ENCODE measurements around the genes NUP62CL, MID2, KCNE5 and LUZP4.

GRCh38 chrX:106904228-106904450 lies 998 bp upstream of the RIPPLY1 start:
- PRO-cap: no peak
- RAMPAGE, long total RNA: no peak

- PRO-cap: no peak
- RAMPAGE, long total RNA: no peak
Measured at GRCh38 chrX:106933460-106933978, 13.3 kb downstream of the CLDN2 start.

DNA sequence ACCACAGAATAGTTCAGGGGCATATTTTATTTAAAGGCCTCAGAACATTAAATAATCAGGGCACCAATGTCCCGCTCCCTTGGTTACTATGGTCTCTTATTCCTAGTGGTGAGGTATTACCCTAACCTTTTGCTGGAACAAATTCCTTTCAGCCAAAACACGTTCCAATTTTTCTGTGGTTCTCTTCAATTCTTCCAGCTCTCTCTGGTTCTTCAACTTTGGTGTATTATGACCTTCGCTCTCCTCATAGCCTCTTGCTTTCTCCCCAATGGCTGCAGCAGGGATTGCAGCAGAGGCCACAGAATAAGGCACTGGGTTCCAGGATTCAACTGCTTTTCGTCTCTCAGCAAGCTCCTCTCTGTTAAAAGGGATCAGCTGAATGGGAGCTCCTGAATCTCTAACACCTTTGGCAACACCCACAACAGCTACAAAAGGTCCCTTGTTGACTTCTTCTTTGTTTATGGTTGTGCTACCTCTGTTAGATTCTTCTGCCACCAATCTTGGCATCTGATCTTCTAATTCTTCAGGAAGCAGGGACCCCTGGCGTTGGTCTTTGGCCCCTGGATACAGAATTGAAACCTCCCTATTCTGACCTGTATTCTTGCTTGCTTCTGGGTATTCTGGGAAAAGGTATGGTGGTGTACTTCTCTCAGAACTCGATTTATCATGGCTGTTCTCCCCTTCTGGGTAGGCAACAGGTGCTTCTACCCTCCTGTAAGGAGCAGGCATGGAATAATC lies 22.4 kb downstream of the CLDN2 start:
- PRO-cap: no peak
- RAMPAGE, long total RNA: no peak

- PRO-cap: unidirectional peak, minus-strand start at chrX:107206433
- RAMPAGE, long total RNA: start-site peak on the minus strand at chrX:107206409-107206447, 45 and 65 reads in 2 replicates
Measured at GRCh38 chrX:107206195-107206821, at the start of gene NUP62CL. TSS of gene NUP62CL (minus strand) at chrX:107206433.

- PRO-cap: no peak
- RAMPAGE, long total RNA: no peak
Measured at GRCh38 chrX:107713359-107713862, 62.2 kb downstream of the TSC22D3 start.

DNA sequence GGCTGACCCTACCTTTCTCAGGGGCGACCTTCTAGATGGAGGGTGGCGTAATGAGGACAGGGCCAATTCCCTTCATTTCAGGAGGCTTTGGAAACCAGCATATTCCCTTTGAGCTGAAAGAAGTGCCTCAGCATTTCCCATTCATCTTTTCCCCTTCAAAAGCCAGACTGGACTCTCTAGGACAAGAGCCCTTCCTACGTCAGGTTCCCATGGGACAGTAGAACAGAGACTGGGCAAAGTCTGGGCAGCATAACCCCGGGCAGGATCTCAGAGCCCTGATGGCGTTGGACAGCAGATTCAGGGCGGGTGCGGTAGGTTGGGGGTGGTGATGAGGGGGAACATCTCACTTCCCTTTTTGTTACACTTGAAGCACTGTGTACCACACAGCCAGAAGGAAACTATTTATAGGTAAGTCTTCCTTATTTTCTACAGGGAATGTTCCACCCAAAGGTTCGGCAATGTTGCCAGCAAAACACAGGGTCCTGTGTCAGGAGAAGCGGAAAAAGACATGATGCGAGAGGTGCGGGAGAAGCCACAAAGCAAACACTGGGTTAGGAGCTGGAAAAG lies 54.3 kb downstream of the TSC22D3 start:
- PRO-cap: no peak
- RAMPAGE, long total RNA: no peak

GRCh38 chrX:107747497-107748430 lies 27.8 kb downstream of the TSC22D3 start:
- PRO-cap: no peak
- RAMPAGE, long total RNA: no peak

DNA sequence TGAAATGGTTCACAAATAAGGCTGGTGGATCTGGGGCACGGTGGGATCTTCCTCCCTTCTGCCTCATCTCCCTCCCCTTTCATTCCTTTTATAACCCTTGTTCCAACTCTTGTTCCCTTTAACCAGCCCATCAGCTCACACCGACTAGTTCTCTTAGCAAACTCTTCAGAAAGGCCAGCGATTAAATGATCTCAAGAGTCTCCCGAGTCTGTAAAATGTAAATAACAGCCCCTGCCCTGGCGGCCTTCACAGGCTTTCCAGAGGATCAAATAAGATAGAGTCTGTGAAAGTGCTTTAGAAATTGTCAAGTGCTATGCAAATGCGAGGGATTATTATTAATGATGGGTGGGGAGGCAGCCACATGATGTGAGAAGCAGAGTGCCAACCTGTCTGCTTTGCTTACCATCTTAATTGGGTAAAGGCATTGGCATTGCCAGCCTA lies 27.1 kb downstream of the TSC22D3 start:
- PRO-cap: no peak
- RAMPAGE, long total RNA: no peak

DNA sequence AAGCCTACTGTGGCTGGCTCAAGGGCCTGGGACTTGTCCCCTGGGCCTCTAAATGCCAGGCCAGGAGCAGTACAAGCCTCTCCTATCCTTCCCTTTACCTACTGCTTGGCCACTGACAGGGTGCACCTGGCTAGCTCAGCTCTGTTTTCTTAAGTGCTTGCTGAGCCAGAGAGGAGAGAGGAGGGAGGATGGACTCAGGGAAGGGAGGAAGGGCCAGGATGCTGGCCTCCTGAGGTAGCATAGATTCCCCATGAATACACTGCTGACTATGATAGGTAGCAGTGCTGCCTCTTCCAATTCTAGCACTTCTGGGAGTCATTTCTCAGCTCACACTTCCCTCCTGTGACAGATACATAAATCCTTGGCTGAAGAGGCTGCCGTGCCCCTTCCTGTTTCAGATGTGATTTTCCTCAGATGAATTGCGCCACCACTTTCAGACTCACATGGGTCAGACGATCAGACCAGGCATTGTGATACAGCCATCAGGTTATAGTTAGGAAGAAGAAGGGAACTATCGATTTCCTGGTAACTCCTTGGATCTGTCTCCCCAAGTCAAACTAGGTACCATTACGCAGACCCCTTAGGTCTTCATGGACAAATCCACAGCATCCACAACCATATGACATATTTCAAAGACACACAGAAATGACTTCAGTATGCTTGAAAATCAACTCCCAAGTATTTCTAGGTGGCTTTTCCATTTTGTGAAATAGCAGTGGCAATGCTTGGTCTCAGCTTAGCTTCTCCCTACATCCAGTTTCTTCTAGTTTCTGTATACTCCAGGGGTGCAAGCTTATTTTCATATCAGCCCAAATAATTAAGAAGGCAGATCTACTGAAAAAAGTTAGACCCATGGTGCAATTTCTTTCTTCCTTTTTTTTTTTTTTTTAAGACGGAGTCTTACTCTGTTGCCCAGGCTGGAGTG lies 22.3 kb downstream of the TSC22D3 start:
- PRO-cap: no peak
- RAMPAGE, long total RNA: no peak

DNA sequence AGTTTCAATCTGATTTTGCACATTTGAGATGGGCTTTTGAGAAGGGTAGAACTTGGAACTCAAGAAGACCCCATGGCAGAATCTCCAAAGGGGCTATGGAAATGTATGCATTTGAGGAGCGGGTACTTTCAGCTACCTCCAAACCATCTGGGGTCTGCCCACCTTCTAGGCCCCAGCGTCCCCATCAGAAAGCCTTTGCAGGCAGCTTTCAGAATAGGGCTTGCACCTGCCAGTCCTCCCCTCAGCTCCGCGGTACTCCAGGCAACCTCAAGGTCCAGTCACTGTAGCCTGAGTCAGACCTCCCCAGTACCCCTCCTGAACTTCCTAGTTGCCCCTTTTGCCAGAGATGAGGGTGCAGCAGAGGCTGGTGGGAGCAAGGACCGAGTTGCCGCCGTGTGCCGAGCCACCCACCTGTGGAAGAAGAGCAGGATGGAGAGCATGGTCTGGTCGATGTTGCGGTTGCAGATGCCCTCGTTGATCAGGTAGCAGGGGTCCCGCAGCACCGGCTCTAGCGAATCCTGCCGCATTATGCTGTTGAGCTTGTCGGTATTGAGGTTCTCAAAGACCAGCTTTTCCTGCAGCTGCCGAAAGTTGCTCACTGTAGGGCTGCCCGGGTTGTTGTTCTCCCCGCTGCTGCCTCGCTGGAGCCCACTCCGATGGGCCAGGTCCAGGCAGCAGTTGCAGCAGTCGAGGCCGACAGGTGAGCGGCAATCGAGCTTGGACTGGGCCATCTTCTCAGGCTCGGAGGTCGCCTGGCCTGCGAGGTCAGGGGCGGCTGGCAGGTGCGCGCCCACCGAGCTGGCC lies 696 bp downstream of the TSC22D3 start:
- PRO-cap: no peak
- RAMPAGE, long total RNA: no peak

DNA sequence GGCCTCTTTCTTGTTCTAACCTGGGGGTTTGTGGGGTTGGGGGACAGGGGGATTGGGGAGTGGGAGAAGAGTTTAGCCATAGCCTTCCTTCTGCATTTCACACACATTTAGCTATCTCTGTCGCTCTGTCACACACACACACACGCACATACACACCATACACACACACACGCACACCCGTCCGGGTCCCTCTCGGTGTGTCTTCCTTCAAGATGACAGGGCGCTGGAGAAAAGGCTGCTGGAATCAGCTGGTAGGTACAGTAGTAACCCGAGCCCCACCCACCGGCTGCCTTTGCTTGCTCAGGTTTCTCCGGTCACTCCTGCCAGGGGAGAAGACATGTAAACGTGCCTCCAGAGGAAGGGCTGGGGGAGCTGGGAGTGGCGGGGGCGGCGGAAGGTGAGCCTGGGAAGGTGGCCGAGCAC lies at the start of gene MID2:
MID2 (plus strand) TSS at position 317 of the 423 bp plus-strand sequence.
- PRO-cap: no peak
- RAMPAGE, long total RNA: no peak

DNA sequence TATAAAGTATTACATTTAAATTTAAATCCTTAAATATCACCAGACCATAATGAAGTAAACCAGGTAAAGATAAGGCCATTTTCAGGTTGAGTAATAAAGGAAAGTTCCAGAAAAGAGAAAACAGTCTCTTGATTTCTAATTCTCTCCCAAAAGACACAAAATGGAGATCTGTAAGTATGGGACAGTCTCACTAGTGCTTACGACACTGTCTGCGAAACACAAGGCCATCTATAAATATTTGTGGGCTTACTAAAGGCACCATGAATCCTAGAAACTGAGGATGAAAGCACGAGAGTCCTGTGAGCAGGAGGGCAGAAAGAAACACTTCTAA lies 943 bp downstream of the PSMD10 start:
- PRO-cap: no peak
- RAMPAGE, long total RNA: no peak

DNA sequence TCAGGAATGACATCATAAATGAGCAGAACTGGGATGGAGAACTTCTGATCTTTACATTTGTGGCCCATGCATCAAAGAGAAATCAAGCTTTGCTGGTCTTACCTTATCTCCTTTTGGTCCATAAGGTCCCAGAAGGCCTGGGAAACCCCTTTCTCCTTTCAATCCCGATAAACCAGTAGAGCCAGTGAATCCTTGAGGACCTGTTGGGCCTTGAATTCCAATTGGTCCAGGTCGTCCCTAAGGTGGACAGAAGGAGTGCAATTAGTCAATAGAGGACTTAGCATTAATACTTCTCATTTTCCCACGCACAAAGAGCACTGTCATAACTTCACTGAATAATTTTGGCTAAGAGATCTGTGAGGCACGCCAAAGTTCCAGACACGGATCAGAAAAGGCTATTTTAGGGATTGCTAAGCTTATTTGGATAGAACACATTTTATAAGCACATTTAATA lies 129.6 kb downstream of the ATG4A start:
- PRO-cap: no peak
- RAMPAGE, long total RNA: no peak

- PRO-cap: no peak
- RAMPAGE, long total RNA: no peak
Measured at GRCh38 chrX:108397897-108398386, 40.3 kb downstream of the COL4A6 start.

DNA sequence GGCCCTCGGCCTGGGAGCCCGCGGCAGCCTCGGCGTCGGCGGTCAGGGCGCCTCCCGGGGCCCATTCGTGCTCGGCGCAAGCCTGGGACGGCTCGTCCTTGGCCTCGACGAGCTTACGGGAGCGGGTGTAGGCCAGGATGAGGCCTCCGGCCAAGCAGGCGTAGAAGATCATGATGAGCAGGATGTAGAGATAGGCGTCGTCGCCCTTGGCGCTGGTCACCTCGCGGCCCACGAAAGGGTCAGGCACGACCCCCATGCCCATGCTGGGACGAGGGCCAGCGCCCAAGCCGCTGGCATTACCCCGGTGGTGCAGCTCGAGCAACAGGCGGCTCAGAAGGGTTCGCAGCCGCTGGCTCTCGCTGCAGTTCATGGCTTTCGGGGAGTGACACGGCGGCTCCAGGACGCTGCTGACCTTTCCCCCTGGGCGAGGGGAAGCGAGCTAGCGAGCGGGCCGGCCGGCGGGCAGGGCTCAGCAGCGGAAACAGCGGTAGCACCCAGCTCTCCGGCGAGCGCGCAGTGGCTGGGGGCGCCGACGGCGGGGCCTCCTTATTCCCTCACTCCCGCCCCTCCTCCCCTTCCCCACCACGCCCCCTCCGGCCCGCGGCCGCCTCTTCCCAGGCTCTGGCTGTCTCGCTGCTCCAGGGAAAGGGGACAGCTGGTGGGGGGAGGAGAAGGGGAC lies at the start of gene KCNE5:
KCNE5 (minus strand) TSS at position 522 of the 679 bp plus-strand sequence.
- PRO-cap: no peak
- RAMPAGE, long total RNA: no peak

DNA sequence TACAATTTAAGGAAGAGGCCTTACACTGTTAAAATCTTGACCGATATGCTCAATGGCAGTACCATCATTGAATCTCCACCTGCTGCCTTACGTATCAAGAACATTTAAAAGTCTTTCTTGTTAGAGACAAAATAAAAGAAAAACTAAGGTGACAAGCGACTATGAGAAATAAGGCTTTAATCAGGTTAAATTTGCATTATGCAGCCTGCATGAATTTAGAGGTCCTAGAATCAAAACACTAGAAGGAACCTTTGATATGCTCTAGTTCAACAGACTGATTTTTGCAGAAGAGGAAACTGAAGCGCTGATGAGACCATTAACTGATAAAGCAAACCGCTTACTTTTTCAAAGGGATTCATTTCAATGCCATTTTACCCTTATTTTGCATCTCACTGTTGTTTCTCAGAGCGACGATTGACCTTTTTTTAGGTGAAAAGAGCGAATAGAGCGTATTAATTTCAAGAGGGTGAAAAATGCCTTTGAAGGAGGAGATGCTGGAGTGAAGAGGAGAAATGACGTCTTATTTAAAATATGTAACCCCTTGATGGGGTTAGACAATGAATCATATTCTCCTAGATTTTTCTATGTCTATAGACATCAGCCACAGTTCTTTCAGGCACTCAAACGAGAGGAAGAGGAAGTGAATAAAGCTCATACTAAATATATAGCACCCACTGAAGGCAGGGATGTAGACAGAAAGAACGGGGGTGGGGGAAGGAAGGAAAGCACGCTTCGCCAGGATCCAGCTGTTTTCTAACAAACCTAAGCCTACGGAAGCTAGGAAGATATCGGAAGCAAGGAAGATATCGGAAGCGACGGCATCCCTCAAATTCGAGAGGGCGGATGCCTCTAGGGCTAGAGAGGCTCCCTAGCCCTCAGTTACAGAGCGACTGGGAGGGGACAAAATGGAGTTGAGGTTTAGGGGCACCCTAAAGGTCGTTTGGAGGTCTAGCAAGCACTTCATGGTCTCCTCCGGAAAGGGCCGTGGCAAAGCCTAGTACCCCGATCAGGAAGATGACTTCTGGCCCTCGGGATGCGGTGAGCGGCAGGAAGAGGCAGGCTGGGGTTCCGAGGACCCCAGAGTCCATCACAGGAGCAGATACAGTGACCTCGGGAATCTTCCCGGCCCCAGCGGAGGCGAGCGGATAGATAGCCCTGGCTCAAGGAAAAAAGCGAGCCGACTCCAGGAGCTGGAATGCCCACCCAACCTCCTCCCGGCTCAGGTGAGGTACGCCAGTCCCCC lies 813 bp downstream of the ACSL4 start:
- PRO-cap: unidirectional peak, plus-strand start at position 691 of the sequence; unidirectional peak, plus-strand start at position 878 of the sequence
- RAMPAGE, long total RNA: no peak

DNA sequence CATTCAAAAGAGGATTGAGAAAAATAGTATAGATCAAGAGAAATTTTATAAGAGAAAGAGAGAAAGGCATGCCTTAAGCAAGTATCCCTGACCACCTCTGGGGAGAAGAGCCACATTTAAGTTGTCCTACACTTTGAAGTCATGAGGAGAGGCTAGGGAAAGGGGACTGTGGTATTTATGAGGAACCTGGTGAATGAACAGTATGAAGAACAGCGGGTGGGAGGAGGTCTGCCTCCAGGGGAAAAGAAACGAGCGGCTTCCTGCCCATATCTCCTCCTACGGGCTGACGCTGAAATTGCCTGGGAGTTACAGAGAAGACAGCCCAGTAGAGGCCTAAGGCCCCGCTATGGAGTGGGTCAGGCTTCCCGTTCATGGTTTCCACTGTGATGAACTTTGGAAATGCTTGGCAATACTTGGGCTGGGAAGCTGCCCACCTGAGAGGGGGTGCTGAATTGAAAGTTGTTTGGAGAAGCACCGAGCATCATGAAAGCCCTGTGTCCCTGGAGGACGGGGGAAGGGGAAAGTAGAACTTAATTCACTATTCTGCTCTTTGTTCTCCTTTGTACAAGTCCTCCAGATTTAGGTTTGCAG lies 106.9 kb upstream of the ACSL4 start:
- PRO-cap: no peak
- RAMPAGE, long total RNA: no peak

DNA sequence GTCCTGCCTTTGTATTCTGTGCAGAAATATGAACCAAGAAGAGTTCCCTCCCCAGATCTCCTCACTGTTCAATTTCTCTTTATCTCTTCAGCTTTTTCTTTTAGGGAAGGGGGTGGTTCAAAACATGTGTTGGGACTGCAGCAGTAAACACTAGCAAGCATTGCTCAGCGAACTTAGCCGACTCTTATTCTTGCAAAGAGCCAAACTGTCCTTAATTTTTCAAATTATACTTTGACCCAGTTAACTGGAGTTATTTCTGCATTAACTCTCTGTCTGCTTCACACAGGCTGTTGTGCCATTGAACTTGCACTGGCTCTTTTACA lies 1.6 kb downstream of the CHRDL1 start:
- PRO-cap: no peak
- RAMPAGE, long total RNA: no peak

- PRO-cap: no peak
- RAMPAGE, long total RNA: no peak
Measured at GRCh38 chrX:111914174-111914982, 38.4 kb downstream of the TRPC5OS start.

- PRO-cap: no peak
- RAMPAGE, long total RNA: no peak
Measured at GRCh38 chrX:115289422-115290027, at the start of gene LUZP4. TSS of gene LUZP4 (plus strand) at chrX:115289715.

Data from Karpas-422 (cell line).